Bronchial epithelial cell (primary cell): ENCODE data around the gene MN1.

DNA sequence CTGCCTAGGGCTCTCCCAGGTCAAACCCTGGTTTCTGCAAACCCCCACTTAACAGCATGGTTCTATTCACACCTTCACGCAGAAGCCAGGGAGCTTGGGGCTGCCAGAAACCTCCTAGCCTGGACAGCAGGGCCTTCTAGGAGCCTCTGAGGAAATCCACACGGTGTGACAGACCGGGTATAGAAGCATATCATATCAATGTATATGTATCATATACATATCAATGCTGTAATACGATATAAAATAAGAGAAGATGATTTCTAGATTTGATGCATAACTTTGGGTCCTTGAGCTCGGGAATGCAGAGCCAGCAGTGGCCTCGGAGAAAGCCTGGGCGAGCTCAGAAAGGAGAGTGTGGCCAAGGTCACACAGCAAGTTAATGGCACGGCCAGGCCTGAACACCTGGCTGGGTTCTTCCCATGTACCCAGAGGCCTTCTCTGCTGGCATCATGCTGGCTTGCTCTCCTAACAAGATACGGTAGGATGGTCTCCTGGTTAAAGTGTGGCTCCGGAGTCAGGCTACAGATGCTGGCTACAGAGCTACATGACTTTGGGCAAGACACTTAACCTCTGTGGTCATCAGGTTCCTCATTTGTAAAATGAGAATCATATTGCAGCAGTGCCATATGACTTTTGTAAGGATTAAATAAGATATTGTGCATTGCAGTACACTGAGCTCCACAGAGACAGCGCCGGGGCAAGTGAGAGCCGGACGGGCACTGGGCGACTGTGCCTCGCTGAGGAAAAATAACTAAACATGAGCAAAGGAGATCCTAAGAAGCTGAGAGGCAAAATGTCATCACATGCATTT is 30.0 kb downstream of the TPST2 start:
- RRBS, 2 experiments, result no CpG with 5 or more reads among the region's 16 CpGs

DNA sequence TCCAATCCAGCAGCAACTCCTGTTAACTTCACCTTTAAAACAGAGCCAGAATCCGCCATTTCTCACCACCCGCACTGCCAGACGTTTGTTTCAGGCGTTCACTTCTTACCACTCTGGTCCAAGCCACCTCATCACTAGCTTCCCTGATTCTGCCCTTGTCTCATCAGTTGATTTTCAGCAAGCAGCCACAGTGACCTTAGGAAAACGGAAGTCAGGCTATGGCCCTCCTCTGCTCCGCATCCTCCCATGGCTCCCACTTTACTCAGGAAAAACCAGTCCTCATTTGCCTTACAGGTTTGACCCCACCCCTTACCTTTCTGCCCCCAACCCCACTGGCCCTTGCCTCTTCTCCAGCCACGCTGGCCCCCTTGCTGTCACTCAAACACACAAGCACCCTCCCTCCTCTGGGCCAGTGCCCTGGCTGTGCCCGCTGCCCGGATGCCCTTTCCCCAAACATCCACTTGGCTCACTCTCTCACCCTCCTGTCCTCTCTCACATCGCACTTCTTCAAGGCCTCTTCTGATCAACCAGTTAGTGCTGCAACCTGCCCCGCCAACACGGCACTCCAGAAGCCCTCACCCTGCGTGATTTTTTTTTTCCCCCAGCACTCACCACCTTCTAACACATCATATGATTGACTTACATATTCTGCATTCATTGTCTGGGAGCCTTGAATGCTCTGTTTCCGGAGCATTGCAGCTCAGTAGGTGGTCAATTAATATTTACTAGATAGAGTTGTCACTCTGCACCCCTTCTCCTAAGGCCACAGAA is 18.9 kb downstream of the TPST2 start:
- RRBS, 2 experiments, result 71 to 88% methylated on average over 1 of the region's 14 CpGs

DNA sequence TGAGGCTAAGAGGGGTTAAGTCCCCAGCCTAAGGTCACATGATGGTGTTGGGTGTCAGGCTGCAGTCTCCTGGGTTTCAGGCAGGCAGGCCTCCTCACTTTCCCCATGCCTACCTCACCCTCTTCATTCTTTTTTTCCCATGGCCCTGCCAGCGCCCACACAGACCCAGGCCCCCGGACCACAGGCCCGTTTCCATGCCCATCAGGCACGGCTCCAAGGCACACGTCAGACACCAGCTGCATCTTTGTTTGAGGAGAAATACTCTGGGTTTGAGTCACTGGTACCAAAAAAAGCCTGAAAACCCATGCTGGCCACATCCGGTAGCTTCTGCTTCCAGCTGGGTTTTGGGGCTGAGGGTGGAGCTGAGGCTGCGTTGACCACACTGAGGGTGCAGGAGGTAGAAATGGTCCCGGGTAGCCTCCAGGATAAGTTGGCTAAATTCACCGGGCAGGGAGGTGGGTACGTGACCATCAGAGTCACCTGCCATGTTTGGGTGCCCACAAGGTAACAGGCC is 7.6 kb downstream of the CRYBB1 start:
- RRBS, 2 experiments, result 60 to 67% methylated on average over 2 of the region's 10 CpGs

- RRBS, 2 experiments, result no CpG with 5 or more reads among the region's 5 CpGs
Observed at GRCh38 chr22:26714171-26714554, 92.4 kb downstream of the CRYBA4 start.

- RRBS, 2 experiments, result no CpG with 5 or more reads among the region's 4 CpGs
Observed at GRCh38 chr22:26939464-26939778, 317.7 kb downstream of the CRYBA4 start.

DNA sequence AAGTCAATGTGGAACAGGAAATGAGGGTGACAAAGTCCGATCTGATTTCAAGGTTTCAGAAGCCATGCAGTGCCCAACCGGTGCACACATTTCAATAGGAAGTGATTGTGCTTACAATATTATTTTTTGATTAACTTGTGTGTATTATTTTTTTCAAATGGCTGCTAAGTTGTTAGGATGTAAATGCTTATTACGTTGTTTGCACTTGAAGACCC is 494.2 kb downstream of the CRYBA4 start:
- RRBS, 2 experiments, result no CpG with 5 or more reads among the region's 3 CpGs

DNA sequence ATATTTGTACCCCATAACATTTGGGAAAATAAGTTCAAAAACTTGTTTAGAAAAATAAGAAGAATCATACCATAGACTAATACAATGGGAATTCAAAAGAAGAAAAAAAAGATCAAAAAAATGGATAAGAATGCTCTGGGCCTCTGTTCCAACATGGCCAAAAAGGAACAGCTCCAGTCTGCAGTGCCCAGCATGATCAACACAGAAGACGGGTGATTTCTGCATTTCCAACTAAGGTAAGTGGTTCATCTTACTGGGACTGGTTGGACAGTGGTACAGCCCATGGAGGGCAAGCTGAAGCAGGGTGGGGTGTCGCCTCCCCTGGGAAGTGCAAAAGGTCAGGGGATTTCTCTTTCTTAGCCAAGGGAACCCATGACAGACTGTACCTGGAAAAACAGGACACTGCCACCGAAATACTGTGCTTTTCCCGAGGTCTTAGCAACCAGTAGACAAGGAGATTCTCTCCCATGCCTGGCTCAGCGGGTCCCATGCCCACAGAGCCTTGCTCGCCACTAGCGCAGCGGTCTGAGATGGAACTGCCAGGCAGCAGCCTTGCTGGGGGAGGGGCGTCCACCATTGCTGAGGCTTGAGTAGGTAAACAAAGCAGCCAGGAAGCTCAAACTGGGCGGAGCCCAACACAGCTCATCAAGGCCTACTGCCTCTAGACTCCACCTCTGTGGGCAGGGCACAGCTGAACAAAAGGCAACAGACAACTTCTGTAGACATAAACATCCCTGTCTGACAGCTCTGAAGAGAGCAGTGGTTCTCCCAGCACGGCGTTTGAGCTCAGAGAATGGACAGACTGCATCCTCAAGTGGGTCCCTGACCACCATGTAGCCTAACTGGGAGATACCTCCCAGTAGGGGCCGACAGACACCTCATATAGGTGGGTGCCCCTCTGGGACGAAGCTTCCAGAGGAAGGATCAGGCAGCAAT is 428.4 kb downstream of the MN1 start:
- RRBS, 2 experiments, result no CpG with 5 or more reads among the region's 14 CpGs

DNA sequence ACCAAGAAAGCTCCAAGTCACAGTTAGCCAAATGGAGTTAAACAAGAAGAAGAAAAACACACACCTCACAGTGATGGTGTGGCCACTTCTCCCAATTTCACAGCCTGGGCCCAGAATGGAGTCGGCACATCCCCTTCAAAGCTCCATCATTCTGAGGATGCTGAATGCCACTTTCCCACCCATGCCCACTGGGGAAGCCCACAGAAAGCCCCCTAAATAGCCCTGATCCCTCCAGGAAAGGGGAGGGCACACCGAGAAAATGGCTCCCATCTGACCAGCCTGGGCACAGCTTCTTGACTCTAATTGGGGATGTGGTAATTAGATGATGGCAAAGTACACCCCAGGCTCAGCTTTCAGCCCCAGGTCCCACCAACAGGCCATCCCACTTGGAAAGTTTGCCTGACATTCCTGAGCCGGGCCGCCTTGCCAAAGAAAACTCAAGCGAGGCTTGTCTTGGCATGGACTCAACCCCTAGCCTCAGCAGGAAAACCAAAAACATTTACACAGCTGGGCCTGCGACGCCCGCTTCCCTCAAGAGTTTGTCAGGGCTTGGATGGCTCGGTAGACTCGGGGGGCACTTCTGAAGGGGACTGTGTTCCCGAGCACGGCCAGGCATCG is 381.0 kb downstream of the MN1 start:
- RRBS, 2 experiments, result no CpG with 5 or more reads among the region's 13 CpGs

GRCh38 chr22:27461301-27461957 is 340.1 kb downstream of the MN1 start:
- RRBS, 2 experiments, result no CpG with 5 or more reads among the region's 6 CpGs

DNA sequence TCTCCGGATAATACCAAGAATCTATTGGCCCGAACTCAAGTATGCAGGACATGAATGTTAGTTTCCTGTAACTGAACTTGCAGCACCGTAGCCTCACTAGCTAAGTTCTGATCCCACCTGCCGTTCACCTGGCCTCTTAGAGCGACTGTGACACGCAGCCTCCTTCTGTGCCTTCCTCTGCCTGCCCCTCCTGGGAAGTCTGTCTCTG is 326.4 kb downstream of the MN1 start:
- RRBS, 2 experiments, result no CpG with 5 or more reads among the region's 6 CpGs

DNA sequence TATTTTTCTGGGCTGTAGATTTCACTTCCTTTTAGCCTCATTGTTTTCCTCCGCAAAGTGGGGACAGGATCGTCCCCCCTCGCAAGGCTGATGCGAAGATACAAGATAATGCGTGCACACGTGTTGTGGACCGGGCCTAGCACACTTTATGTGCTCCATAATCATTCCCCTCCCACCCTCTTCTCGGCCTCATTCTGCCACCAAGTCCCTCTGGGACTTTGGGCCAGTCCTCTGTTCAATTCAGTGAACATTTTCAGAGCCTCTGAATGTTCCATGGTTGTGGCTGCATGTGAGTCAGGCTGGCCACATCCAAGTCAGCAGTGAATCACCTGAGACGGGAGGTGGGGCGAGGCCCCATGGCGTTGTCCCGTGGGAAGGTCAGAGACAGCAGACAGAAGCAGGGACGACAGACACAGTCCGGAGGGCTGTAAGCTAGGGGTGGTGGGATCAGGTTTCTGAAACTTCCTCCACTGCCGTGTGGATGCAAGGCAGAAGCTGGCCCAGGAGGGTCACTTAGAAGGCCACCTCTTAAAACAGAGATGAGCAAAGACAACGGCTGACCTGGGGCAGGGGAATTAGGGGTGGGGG is 324.9 kb downstream of the MN1 start:
- RRBS, 2 experiments, result no CpG with 5 or more reads among the region's 16 CpGs

DNA sequence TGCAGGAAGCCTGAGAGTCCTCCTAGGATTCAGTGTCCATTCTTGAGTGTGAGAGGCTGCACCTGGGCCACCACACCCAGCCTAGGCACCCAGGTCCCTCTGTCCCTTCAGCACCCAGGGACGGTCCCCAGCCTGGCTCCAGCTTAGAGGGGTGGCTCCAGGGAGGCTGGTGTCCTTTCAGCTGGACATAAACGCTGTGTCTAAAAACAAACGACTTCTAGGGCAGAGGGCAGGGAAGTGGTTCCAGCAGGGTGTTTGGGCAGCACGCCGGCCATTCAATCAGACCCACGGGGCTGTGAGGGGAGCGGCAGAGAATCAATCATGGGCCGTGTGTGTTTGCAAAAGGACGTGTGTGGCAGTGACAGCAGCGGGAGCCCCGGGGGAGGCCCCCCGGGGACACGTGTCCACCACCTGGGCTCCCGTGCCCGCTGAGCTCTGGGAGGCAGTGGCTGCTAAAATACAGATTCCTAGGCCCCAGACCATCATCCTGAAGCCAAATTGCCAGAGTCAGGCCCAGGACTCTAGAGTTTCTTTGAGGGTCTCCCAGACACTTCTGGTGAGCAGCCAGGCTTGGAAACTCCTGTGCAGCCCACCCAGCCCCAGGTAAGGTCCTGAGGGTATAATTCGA is 127.7 kb downstream of the MN1 start:
- RRBS, 2 experiments, result 17 to 50% methylated on average over 2 to 5 of the region's 16 CpGs

- RRBS, 2 experiments, result no CpG with 5 or more reads among the region's 7 CpGs
Observed at GRCh38 chr22:27775690-27776047, 25.9 kb downstream of the MN1 start.

DNA sequence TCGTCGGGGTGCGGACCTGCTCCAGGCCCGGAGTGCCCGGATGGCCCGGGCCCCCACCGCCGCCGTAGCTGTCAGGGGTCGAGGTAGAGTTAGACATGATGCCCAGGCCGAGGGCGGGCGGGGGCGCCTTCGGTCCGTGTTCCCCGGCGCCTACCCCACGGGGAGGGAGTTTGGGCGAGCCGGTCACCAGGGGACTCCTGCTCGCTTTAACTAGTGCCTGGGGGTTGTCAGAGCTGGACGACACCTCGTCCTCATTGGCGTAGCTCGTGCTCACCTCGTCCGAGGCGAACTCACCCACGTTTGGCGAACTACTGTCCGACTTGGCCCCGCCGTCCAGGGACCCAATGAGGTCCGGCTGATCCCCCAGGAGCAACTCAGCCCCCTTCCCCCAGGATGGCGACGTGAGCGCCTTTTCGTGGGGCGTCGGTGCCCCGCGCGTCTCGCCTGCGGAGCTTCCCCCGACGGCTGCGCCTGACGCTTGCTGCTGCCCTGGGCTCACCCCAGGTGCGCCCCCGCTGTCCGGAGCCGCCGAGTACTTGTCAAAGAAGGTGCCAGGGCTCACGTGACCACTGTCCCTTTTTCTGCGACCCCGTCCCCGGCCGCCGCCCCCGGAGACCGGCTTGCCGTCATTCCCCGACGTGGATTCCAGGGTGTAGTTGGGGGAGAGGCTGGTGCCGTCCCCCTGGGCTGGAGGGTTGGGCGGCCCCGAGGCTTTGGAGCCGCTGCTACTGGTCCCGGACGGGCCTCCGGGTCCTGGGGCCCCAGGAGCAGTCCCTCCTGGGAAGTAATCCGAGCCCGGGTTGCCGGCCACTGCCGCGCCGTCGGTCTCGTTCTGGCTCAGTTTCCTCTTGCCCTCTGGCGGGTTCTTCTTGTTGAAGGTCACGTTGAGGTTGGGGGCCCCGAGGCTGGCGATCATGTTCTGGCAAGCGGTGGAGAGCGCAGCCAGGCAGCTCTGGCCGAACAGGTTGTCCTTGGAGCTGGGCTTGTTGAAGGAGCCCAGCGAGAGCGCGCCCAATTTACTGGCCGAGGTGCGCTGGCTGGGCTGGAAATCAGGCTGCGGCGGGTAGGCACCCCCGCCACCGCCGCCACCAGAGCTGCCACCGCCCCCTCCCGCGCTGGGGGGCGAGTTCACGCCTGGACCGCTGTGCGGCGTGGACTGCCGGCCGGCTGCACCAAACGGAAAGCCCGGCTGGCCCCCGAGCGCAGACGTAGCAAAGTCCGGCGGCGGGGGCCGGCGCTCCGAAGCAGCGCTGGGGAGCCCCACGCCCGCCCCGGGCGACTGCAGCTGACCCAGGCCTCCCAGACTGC is 4.0 kb downstream of the MN1 start:
- RRBS, 2 experiments, result 65 to 71% methylated on average over 28 of the region's 124 CpGs

GRCh38 chr22:27801672-27802607 is at the start of gene MN1:
Gene MN1 (minus strand): TSS chr22:27801756.
- RRBS, 2 experiments, result 2% methylated on average over 31 of the region's 75 CpGs

- RRBS, 2 experiments, result no CpG with 5 or more reads among the region's 7 CpGs
Observed at GRCh38 chr22:27853450-27853905, 51.9 kb upstream of the MN1 start.

DNA sequence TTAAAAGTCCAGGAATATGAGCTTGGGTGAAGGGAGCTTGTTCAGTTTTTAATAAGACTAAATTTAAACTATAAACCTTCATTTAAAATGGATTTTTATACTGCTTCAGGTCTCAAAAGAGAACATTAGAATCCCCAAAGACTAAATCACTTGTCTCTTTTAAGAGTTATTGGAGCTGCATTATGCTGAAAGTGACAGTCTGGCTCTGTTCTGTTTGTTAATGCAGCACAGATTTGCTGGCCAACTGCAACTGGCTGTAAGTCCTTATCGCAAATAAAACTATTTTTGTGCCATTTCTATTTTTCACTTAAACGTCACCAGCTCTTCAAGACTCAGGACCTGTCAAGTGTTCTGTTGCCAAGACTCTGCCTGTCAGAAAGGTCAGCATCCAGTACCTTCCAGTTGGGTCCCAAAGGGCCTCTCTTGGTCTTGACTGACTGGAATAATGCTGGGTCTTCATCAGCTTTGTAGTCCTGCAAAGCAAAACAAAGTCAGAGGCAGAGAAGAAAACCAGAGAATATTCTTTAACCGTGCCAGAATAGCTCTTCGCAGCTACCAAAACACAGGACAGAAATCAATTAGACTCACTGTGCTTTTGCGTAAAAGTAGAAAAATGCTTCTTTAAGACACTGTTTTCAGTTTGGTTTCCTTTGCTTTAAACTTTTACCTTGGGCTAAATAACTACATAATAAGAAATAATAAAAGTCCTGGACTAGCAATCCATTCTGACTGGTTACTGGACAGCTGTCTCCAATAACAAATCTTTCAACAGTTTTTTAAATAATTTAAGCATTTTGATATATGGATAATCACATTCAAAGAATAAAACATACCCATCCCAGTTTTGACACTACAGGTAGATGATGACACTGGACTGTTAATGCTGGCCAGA is 45.5 kb downstream of the PITPNB start:
- RRBS, 2 experiments, result no CpG with 5 or more reads among the region's 5 CpGs

DNA sequence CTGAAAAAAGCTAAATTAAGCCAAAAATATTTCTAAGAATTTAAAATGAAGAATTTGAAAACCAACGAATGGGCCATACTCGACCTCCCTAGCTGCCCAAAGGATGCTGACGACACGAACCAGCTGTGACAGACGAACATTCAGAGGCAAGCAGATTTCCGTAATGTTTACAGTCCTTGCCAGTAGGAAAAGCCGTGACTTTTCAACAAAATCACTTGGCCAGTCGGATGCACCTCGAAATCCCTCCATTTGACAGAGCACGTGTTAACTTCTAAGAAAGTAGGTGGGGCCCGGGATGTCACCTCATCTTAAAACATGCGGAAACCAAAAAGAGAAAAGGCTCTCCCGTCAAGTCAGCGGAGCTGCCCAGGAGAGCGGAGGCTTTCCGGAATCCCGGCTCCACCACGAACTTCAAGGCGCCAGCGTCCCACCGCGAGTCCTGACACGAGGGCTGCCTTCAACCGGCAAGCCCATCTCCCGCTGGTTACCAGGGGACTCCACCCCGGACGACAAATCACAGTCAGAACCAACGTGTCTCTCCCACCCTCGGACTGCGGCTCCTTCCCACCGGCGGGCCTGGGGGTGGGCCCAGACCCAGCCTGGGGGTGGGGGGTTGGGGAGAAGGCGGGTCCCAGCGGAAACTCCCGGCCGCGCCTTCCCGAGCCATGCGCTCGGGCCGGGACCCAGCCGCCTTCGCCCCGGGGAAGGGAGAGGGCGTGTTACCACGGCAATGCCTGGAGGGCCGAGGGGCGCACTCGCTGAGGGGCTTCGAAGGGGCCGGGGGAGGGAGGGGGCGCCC is 602 bp downstream of the PITPNB start:
- RRBS, 2 experiments, result 1 to 2% methylated on average over 30 of the region's 52 CpGs

GRCh38 chr22:27932929-27933693 is 14.1 kb upstream of the PITPNB start:
- RRBS, 2 experiments, result no CpG with 5 or more reads among the region's 12 CpGs

GRCh38 chr22:27982897-27983859 is 64.1 kb upstream of the PITPNB start:
- RRBS, 2 experiments, result 79 to 84% methylated on average over 1 to 6 of the region's 29 CpGs